Anterior vena cava (tissue), 1 donor: ENCODE results near the genes CDT1 and APRT.

GRCh38 chr16:88458168-88459084 is 5.3 kb downstream of the ZFPM1 start:
- PRO-cap, result unidirectional peak, plus-strand start at chr16:88458393

GRCh38 chr16:88515276-88515732 is 54.9 kb upstream of the ZC3H18 start:
- PRO-cap, result no peak

GRCh38 chr16:88531747-88532348 is 38.4 kb upstream of the ZC3H18 start:
- PRO-cap, result no peak

- PRO-cap, result no peak
These were observed 14.1 kb upstream of the IL17C start for GRCh38 chr16:88624274-88624731.

DNA sequence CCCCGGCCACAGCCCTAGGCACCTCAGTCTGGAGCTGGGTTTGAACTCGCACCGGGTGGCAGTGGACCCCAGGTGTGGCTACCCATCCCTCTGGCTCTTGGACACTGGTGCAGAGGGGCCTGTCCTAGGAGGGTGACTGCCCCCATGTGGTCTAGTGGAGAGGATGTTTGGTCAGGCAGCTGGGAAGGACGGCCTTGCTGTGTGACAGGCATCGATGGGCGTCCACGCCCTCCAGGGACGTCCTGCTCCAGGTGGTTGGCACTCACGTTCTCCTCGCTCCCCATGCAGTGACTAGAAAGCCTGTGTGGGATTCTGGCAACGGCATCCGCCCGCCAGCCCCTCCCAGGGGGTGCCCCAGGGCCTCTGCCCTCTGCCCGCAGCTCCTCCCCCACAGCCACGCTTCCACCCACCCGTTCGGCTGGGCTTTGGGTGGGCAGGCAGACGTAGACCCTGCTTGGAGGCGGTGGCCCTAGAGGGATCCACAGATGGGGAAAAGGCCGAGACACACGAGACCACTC is 4.8 kb upstream of the IL17C start:
- PRO-cap, result no peak

DNA sequence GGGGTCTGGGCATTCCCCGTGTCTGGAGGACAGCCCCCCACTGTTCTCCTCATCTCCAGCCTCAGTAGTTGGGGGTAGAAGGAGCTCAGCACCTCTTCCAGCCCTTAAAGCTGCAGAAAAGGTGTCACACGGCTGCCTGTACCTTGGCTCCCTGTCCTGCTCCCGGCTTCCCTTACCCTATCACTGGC is 1.7 kb downstream of the IL17C start:
- PRO-cap, result no peak

DNA sequence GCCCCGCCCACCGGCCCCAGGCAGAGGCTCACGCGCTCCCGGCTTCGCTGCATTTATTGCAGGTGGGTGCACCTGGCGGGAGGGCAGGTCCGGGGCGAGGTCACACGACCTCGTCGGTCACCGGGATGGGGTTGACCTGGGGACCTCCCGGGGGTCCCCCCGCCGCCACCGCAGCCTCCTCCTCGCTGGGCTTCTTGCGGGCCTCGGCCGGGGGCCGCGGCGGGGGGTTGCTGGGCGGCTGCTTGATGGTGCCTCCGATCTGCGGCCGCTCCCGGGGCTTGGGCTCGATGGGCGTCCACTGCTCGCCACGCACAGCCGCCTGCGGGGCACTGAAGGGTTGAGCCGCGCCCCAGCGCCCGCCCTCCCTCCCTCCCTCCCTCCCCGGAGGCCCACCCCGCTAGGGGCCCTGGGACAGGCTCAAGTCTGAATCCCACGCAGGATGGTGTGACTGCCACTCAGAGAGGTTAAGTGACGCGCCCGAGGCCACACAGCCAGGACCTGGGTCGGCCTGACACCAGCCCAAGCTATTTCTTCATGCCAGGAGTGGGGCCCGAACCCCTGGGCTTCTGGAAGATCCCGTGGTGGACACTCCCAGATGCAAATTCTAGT is 5.0 kb downstream of the IL17C start:
- PRO-cap, result no peak

GRCh38 chr16:88681687-88682625 is 4.4 kb downstream of the SNAI3 start:
- PRO-cap, result no peak

DNA sequence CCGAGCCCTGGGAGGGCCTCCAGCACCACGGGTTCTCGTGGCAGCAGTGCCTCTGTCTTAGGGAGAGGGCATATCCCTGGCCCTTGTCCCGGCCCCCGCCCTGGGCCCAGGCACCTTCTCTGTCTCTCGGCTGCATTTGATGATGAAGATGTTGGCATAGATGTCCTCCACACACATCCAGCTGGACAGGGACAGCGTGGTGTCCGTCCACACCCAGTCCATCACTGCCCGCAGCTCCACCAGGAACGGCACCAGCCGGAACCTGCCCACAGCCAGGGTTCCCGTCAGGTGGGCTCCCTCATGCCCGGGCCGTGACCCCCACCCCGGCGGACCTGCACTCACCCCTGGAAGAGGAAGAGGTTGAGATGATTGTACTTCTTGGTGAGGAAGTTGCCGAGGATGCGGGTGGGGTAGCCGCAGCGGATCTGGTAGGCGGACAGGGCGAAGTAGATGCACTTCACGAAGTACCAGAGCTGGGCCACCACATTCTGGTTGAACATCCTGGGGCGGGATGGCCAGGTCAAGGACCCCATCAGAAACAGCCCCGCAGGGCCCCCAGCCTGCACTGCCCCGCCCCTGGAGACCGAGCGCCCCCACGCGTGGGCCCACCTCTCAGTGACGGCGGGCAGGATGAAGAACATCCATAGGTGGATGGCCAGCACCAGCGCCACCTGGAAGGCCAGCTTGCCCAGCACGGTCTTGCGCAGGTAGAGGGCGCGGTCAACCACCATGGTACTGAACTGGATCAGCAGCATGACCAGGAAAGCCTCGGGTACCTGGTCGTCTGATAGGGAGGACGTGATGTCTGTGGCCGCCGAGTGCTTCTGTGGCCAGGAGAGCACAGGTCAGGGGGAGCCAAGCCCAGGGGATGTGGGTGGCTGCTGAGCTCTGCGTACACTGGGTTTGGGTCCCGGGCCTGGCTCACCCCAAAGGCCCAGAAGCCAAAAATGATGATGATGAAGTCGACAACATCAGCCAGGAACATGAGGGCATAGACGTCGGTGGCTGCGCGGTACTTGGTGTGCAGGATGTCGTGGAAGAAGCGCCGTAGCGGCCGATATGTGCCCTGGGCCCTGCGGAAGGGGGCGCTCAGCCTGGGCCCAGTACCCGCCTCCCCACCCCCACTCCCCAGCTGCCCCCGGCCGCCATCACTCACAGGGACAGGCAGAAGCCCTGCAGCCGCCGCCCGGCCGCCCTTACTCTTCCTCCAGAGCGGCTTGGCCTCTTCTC is 13.6 kb downstream of the CTU2 start:
- PRO-cap, result no peak

GRCh38 chr16:88777984-88778821 is 6.8 kb downstream of the PIEZO1 start:
- PRO-cap, result no peak

DNA sequence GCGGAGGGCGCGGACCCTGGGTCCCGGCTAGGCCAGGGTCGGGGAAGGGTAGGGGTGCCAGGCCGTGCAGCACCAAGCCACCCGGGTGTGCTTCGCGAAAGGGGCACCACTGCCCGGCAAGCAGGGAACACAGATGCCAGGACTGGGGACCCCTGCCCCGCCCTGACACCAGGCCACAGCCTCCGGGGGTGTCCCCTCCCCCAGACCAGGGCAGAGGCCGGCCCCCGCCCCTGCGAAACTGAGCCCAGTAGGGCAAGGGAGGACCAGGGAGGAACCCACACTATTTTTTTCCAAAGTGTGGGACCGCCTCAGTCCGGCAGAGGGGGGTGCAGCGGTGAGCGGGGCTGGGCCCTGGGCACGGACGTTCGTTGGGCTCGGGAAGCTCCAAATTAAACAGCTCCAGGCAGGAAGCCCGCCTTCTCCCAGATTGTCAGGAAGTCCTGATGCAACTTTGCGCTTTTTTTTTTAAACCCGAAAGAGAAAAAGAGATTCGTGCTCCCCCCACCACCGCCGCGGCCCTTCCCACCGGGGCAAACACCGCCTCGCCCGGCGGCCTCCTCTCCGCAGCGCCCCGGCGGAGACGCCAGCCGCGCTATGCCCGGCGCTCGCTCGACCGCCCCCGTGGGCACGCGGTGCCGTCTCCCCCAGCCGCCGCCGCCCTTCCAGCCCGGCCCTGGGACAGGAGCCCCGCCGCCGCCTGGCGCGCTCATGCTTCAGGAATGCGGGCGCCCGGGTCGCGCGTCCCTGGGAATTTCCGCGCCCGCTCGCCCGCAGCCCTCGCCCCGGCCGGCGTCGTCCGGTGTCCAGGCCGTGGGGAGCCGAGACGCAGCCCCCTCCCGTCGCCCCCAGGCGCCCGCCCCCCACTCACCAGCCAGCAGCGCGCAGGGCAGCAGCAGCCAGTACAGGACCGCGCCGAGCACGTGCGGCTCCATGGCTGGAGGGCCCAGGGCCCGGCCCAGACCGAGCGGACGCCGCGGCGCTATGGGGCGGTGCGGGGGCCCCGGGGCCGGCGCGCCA is 679 bp downstream of the PIEZO1 start:
- PRO-cap, result bidirectional peak, plus-strand start at position 311 of the sequence, minus-strand start at position 367 of the sequence; bidirectional peak, plus-strand start at position 709 of the sequence, minus-strand start at position 675 of the sequence

- PRO-cap, result unidirectional peak, minus-strand start at chr16:88803622
These were observed at the start of gene CDT1 for GRCh38 chr16:88803263-88804323. TSS of gene CDT1 (plus strand) at chr16:88803789.

DNA sequence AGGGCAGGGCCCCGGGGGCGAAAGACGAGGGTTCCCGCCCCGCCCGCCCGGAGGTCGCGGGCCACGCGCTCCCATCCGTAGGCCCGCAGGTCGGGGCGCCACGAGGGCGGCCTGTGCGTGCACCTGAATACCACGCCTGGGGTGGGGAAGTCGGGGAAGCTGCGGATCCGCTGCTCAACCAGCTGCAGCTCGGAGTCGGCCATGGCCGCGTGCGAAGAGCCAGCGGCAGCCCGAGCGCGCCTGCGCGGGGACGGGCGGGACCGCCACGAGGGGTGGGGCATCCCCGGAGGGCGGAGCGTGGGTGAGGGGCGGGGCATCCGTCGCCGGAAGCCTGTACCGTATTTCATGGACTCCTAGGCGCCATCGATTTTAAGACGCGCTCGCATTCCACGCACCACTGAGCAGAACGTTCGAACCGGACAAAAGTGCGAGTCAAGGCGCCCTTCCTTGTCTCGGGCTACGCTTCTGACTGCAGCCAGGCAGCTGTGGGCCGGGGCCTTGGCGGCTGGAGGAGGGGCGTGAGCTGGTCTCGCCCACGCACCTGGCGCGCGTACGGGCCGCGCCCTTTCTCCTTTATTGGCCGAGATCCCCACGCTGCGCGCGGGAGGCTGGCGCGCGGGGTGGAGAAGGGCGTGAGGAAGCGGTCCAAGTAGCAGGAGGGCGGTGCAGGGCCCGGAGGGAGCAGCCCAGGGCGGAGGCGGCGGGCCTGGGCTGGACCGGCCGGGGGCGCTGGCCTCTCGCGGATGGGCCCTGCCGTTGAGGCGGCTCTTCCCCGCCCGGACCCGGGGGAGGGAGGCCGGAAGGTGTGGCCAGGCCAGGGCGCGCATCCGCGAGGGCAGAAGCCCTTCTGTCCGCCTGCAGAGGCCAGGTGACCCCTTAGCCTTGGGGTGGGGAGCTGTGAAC is at the start of gene APRT:
TSS of gene APRT (minus strand) at position 232 of the 903 bp plus-strand sequence.
- PRO-cap, result bidirectional peak, plus-strand start at position 372 of the sequence, minus-strand start at position 242 of the sequence

GRCh38 chr16:88838781-88839435 is 17.8 kb downstream of the GALNS start:
- PRO-cap, result no peak

- PRO-cap, result no peak
These were observed 2.2 kb downstream of the GALNS start for GRCh38 chr16:88854482-88855102.

DNA sequence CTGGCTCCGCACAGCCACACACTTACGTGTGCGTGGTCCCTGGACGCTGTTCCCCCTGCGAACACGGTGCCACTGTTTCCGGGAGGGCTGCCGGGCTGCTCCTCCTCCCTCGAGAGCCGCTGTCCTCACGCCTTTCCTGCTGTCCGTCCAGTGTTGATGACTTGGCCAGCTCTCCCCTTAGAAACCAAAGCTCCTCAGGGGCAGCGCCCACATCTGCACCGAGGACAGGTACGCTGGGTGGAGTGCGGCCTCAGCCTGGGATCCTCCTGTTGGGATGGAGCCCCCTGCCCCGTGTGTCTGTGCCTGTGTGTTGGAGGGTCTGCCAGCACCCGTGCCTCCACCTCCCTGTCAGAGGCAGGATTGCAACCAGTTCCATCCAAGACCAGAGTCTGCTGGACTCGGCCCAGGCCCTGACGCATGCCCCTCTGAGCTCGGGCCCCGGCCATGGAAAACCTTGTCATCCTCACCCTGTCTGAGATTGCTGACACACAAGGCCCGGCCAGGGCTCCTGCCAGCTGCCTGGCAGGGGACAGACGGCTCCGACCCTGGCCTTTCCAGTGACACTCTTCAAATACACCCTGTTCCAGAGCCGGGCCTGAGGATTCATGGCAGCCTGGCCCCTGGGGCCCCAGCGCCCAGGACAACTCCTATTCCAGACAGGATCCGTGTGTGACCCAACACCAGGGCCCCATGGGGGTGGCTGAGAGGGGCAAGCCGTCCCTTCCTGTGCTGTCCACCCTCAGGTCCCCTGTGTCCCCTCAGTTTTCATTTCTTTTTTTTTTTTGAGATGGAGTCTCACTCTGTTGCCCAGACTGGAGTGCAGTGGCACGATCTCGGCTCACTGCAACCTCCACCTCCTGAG is 3.1 kb upstream of the PABPN1L start:
- PRO-cap, result no peak

GRCh38 chr16:88870526-88871216 is 4.2 kb upstream of the PABPN1L start:
- PRO-cap, result no peak

DNA sequence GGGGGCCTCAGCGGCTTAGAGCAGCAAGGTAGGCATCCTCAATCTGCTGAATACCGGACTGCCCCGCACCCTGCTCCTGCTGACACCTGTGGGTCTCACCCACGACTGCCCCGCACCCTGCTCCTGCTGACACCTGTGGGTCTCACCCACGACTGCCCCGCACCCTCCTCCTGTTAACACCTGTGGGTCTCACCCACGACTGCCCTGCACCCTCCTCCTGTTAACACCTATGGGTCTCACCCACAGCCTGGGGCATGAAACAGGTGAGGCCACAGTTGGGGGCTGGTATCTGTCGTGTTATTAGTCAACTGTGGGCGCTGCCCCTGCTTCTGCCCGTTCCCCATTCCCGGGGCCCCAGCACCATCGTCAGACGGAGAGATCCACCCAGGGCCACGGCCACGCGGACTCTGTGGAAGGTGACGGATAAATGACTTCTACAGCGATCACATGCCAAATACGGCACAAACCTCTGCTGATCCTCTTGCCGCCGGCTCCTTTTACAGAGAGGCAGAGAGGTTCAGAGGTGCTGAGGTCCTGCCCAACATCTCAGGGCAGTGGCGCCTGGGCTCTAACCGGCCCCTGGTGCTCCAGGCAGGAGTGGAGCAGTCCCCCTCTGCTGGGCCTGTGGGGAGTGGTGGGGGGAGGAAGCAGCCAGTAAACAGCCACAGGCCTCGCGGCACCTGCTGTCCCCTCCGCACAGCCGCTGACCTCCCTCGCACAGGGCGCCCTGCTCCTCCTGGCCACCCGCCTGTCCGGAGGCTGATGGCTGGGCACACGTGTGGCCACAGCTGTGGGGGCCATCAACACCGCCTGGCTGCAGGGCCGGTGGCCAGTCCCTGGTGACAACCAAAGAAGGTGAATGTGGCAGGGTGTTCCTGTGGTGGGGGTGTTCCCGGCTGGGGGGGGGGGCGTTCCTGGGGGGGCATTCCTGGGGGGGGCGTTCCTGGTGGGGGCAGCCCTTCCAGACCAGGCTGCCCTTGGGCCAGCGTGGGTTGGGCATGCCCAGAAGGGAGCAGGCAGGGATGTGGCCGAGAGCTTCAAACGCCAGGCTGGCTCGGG is 36.6 kb upstream of the PABPN1L start:
- PRO-cap, result no peak

GRCh38 chr16:88924454-88925003 is 52.5 kb downstream of the CBFA2T3 start:
- PRO-cap, result no peak

DNA sequence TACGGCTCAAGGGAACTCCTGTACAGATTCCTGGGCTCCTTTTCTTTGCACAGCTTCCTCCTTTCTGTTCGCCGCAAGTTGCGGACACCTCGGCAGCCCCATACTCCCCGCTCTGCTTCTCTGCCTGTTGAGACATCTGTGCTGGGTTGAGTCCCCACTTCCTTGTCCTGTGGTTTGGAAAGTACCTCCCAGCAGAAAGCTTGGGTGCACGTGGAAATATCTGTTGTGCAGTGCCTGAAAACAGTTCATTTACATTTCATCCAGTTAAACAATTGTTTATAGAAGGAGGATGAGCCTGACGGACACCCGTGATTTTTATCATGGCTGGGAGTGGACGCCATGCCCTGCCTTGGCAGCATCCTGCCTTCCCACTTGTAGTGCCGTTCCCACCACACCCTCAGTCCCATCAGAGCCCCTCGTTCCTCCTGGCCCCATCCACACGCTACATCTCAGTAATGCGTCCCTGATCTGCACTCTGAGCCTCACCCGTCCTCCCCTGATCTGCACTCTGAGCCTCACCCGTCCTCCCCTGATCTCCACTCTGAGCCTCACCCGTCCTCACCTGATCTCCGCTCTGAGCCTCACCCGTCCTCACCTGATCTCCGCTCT is 55.1 kb upstream of the CBFA2T3 start:
- PRO-cap, result no peak